H1 (cell line): ENCODE measurements around a stretch of chr4.

DNA sequence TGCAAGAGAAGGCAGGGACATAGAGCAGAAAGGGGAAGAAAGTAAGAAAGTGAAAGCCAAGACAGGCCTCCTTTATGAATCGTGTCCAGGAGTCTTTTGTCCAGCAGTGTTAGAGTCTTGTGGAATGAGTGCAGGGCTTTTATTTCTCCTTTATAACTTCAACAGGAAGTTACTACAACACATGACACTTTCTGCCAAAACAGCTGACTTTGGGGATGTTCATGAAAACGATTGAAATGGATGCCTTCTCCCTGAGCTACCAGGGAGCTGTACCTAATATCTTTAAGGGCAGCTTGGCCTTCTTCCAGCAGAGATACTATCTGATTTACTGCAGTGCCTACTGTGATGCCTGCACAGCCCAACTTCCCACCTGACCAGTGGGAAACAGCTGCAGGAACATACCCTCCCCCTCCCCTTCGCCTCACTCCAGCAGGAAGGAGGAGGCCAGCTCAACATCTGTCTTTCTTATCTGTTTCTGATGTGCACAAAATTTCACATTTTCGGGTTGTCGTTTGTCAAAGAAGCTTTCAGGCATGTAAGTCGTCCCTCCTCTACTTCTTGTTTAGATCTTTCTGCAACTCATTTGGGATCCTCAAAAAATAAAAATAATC, 557.6 kb upstream of the SLIT2 start:
- RRBS: no CpG with 5 or more reads among the region's 6 CpGs
CAGE:
- cytosol, long polyA plus RNA: no peak
- long polyA plus RNA: no peak
- nucleus, long polyA plus RNA: no peak

DNA sequence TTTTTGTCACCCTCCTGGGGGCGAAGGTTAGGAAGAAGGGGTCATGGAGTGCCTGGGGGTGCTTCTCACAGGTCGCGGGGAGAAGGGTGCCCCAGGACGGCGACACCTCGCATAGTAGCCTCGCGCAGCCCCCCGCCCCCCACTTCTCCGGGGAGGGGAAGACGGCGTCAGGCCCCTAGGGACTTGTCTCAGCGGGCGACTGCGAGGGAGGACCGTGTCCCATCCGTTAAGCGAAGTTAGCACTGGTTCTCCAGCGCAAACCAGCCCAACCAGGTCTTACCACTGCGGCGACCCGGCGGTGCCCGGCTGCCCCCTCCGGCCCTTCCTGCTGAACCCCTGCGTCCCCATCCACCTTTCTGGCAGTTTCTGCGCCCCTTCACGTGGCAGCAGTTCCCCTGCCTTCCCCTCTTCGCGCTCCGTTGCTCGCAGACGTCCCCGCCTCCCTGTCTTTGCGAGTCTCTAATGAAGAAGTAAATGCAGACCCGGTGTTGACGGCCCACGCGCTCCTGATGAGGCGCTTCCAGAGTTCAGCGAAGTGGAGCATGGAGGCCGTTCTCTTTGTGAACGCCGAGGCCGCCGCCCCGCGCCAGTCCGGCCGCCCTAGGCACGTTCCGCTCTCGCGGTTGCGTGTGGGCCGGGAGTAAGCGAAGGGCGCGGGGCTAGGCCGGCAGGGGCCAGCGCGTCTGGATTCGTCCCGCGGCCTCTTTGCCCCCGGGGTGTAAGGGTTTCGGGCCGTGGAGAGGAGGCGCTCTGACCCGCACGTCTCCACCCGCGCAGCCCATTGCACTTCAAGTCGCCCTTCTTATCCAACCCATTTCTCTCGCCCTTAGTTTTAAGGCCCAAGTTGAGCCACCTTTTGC, 3.0 kb downstream of the SLIT2 start:
- RRBS: 1% methylated on average over 15 of the region's 75 CpGs
CAGE:
- cytosol, long polyA plus RNA: no peak
- long polyA plus RNA: no peak
- nucleus, long polyA plus RNA: no peak

DNA sequence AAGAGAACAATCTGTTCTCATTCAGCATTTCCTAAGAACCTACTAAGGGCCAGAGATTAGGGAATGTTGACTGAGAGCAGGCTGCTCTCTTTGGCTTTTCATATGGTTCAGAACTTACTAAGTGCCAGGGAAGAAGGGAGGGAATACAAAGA, 14.7 kb downstream of the SLIT2 start:
CAGE:
- cytosol, long polyA plus RNA: no peak
- long polyA plus RNA: no peak
- nucleus, long polyA plus RNA: no peak

DNA sequence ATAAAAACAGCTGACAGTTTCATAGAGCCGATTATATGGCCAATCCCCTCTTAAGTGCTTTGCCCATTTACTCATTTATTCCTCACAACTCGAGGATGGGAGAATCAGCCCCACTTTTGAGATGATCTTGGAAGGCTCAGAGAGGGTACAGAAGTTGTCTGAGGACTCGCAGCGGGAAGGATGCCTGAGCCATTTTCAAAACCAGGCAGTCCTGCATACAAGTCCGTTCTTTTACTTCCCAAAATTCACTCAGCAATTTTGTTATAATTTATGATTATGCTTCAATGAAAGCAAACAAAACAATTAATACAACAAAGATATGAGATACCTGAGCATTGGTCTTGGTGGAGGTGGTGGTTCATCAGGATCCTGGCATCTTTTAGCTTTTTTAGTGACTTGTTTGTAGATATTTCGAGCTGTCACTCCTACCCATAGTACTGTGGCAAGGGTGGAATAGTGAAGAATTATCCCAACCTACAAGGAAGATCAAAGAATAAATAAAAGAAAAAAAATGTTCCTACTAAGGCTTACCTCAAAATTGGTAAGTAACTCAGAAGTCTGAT, 123.6 kb downstream of the ADGRA3 start:
- RRBS: no CpG with 5 or more reads among the region's 6 CpGs
CAGE:
- cytosol, long polyA plus RNA: no peak
- long polyA plus RNA: no peak
- nucleus, long polyA plus RNA: start-site peak on the minus strand centred at position 56 of the sequence, 20 bp wide, 5 reads

DNA sequence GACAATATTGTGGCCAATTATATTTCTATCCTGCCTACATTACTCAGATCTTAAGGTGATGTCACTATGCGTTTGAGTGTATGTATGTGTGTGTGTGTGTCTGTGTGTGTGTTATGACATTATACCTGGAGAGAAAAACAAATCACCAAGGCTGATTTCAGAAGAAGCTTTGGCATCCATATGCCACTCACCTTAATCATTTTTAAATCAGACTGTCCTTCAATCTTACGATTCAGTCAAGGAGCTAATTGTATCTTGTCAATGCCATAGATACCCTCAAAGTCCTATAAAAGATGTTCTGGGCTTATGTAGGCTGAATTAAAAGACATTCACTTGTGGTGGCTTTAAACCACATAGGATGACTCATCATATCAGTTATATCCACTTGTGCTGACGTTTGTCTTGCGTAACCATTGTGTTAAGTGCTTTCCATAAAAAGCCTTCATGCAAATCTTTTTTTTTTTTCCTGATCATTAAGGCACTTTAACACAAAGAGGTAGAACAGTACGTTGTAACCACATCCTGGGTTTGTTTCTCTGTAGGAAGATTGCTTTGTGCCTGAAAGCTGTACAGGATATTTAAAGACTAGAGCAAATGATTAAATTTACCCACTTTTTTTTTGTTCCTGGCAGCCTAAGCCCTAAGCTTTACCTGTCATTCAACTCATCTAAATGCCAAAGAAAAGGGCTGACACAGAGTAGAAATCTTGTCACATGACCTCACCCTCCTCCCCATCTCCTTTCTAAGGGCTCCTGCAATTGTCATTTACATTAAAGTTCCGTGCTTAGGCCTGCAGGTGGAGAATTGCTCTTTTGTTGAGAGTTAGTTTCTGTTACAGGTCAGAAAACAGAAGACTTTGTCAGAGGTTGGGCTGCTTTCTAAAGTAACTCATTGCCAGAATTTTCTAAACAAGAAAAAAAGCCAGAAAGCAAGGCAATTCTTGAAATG, 555.9 kb downstream of the PPARGC1A start:
- RRBS: no CpG with 5 or more reads among the region's 6 CpGs
CAGE:
- cytosol, long polyA plus RNA: no peak
- long polyA plus RNA: no peak
- nucleus, long polyA plus RNA: no peak

GRCh38 chr4:23392893-23393459, 496.9 kb downstream of the PPARGC1A start:
- RRBS: no CpG with 5 or more reads among the region's 5 CpGs
CAGE:
- cytosol, long polyA plus RNA: no peak
- long polyA plus RNA: no peak
- nucleus, long polyA plus RNA: no peak

DNA sequence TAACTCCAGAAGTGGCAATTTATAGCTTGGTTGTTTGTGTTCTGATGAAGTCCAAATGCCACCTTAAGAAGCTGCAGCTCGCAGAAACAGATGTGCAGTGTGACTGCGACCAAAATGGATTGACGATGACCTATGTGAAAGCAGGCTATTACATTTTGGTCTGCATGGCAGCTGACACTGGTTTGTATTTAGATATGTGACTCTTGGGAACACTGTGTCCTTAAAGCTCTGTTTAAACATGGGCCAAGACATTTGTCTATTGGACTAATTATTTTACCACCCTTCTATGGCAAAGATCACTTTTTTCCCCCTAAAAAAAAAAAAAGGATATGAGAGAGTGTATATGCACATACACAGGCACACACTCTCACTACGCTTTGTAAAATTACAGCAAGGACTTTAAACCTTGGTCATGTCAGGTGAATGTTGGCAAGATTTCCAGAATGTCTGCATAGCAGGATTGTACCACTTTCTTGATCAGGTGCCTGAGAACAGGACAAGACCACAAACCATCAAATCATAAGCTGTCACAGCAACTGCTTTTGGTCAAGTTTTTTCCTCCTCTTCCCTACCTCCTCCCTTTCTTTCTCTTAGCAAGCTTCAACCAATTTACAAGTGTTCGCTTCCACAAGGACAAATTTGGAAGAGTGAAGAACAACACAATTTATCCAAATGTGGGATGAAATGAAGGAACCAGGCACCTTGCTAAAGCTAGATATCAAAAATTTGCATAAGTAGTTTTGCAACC, 15.4 kb downstream of the PPARGC1A start:
- RRBS: no CpG with 5 or more reads among the region's 5 CpGs
CAGE:
- cytosol, long polyA plus RNA: no peak
- long polyA plus RNA: no peak
- nucleus, long polyA plus RNA: no peak

- RRBS: no CpG with 5 or more reads among the region's 2 CpGs
CAGE:
- cytosol, long polyA plus RNA: no peak
- long polyA plus RNA: no peak
- nucleus, long polyA plus RNA: no peak
Observed at GRCh38 chr4:23884655-23885125, 5.2 kb downstream of the PPARGC1A start.

- RRBS: no CpG with 5 or more reads among the region's 2 CpGs
CAGE:
- cytosol, long polyA plus RNA: no peak
- long polyA plus RNA: no peak
- nucleus, long polyA plus RNA: no peak
Observed at GRCh38 chr4:23931457-23931849, 41.6 kb upstream of the PPARGC1A start.

GRCh38 chr4:23934737-23935446, 45.0 kb upstream of the PPARGC1A start:
- RRBS: no CpG with 5 or more reads among the region's 5 CpGs
CAGE:
- cytosol, long polyA plus RNA: no peak
- long polyA plus RNA: no peak
- nucleus, long polyA plus RNA: no peak

GRCh38 chr4:23945355-23946054, 55.7 kb upstream of the PPARGC1A start:
- RRBS: no CpG with 5 or more reads among the region's 8 CpGs
CAGE:
- cytosol, long polyA plus RNA: no peak
- long polyA plus RNA: no peak
- nucleus, long polyA plus RNA: no peak

DNA sequence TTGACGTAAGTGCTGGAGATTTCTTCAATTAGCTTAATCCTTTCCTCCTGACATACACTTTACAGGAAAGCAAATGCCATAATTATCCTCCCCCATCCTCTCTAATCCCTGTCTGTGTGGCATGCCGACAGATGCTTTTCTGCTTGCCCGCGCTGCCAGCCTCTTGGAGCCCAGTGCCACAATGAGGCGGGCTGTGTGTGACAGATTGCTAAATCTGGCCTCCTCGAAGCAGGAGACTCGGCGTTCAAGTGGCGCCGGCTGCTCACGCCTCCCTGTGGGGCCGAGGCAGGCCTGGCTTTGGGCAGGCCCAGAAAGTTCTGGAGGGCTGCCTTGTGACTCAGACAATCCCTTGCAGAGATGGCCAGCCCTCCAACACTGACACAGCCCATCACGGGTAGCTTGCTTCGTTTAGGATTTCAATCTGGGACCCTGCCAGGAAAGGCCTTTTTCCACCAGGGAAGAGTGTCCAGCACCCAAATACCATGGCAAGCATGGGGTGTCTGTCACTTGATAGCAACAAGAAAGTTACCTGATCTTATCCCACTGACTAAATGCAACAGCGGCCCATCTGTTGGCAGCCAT, 64.8 kb upstream of the SOD3 start:
- RRBS: no CpG with 5 or more reads among the region's 15 CpGs
CAGE:
- cytosol, long polyA plus RNA: no peak
- long polyA plus RNA: no peak
- nucleus, long polyA plus RNA: no peak

DNA sequence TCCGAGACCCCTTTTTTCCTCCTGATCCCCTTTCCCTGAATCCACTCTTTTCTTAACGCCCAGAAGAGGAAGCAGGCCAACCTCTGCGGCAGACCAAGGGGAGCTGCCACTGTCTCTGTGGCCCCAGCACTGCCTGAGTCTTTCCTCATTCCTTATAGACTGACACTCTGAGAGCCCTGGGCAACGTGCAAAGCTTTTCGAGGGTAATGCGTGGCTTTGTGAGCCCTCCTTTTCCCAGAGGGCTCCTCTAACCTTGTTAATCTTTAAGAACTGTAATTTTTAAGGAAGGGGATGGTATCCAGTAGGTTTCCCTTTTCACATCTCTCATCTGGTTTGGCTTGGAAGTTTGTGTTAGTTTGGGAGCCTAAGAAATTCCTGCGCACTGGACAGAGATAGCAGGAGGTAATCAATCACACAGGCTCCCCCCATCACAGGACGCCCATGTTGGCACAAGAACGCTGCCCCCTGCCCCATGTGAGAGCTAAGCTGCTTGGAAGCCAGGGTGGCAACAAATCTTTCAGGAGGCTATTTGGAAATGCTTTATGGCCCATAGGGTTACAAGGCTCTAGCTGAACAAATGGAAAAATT, 53.8 kb downstream of the SOD3 start:
- RRBS: no CpG with 5 or more reads among the region's 9 CpGs
CAGE:
- cytosol, long polyA plus RNA: no peak
- long polyA plus RNA: no peak
- nucleus, long polyA plus RNA: no peak

GRCh38 chr4:25234426-25235096, 728 bp downstream of the PI4K2B start:
- RRBS: 1% methylated on average over 19 of the region's 38 CpGs
CAGE:
- cytosol, long polyA plus RNA: no peak
- long polyA plus RNA: no peak
- nucleus, long polyA plus RNA: no peak

- RRBS: no CpG with 5 or more reads among the region's 7 CpGs
CAGE:
- cytosol, long polyA plus RNA: no peak
- long polyA plus RNA: no peak
- nucleus, long polyA plus RNA: no peak
Observed at GRCh38 chr4:25299792-25300295, 12.7 kb upstream of the ZCCHC4 start.

- RRBS: no CpG with 5 or more reads among the region's 7 CpGs
CAGE:
- cytosol, long polyA plus RNA: no peak
- long polyA plus RNA: no peak
- nucleus, long polyA plus RNA: no peak
Observed at GRCh38 chr4:25399400-25400464, 22.7 kb downstream of the ANAPC4 start.

GRCh38 chr4:25653899-25654986, 1.4 kb upstream of the SLC34A2 start:
- RRBS: no CpG with 5 or more reads among the region's 17 CpGs
CAGE:
- cytosol, long polyA plus RNA: no peak
- long polyA plus RNA: no peak
- nucleus, long polyA plus RNA: no peak

DNA sequence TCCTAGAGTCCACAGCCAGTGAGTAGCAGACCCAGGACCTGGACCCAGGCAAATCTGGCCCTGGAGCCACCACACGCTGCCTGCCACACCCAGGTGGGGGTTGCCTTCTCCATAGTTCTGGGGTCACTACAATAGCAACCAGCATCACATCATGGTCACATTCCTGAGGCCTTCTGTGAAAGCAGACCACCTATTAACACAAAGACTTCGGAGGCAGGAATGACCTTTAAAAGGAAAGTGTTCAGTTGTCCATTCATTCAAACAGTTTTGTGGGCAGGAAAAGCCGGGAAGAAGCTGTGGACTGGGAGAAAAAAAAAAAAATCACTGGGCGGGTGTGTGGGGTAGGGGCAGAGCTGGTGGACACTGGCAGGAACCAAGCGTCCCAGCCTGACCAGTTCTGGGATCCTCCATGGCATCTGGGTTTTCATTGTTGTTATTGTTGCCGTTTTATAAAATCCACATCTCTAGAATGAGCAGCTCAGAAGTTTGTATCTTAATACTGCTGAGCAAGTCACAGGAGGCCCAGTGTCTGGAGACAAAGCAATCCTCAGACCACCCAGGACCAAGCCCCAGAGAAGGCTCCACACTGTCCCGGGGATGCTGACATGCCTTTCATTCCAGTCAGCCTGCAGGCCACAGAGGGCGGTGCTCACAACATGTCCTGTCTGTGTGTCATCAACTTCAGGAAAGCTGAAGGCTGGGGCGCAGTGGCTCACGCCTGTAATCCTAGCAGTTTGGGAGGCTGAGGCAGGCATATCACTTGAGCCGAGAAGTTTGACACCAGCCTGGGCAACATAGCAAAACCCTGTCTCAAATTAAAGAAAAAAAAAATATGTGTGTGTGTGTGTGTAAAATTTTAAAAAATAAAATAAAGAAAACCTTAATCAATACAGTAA, 66.9 kb downstream of the SEL1L3 start:
- RRBS: no CpG with 5 or more reads among the region's 11 CpGs
CAGE:
- cytosol, long polyA plus RNA: no peak
- long polyA plus RNA: no peak
- nucleus, long polyA plus RNA: no peak

DNA sequence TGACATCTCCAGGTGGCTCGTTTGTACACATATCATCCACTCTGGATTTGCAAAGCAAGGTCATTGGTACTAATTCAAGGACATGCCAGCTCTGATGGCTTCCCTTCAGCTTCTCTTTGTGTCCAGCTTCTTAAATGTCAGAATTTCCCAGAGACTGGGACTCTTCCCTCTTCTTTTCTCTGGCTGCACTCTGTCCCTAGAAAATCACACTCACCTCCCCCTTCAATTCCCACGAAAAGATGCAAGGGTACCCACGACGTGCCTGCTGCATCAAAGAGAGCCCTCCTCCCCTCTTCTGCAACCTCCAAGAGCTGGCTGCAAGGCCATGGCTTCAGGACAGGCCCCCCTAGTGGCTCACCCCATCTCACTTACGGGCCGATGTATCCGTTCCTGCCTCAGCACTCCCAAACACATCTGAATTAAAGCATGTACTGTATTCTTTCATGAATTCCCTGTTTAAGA, 42.7 kb downstream of the SEL1L3 start:
- RRBS: no CpG with 5 or more reads among the region's 7 CpGs
CAGE:
- cytosol, long polyA plus RNA: no peak
- long polyA plus RNA: no peak
- nucleus, long polyA plus RNA: no peak

DNA sequence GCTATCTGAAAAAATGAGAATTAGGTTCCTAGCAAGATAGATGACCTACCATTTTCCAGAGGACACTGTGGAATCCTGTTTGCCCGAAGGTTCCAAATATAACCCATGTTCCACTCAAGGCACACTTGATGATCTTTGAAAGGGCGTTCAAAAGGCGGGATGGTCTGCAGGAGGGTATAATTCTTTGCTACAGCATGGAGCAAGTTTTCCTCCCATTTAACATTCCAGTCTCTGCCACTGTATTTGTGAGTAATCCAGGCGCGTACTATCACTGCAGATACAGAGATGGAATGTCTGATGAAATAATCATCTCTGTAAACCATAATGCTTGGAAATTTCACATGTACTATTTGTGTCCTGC, 15.6 kb downstream of the SEL1L3 start:
- RRBS: no CpG with 5 or more reads among the region's 5 CpGs
CAGE:
- cytosol, long polyA plus RNA: no peak
- long polyA plus RNA: no peak
- nucleus, long polyA plus RNA: no peak